Measurements from ENCODE around the genes MAP4K5 and TRIM9.

DNA sequence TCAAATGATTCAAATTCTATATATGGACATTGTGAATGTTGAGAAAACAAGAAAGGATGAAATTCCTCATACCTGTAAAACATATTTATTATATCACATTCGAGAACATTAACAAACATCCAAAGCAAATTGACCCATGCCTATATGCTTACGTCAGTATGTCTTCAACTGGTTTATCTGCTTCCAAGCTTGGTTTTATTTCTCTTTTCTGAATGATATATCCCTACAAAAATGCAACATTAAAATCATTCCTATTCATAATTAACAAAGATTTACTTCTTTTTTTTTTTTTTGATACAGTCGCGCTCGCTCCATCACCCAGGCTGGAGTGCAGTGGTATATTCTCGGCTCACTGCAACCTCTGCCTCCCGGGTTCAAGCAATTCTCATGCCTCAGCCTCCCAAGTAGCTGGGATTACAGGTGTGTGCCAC is 20.5 kb downstream of the NEMF start:
- RRBS: no CpG with 5 or more reads among the region's 7 CpGs

- RRBS: no CpG with 5 or more reads among the region's 6 CpGs
Measured at GRCh38 chr14:49851695-49852158, 861 bp downstream of the NEMF start.

- RRBS: no CpG with 5 or more reads among the region's 3 CpGs
Measured at GRCh38 chr14:49950570-49951301, 57.9 kb downstream of the ARF6 start.

GRCh38 chr14:49951910-49952412 is 59.1 kb downstream of the ARF6 start:
- RRBS: no CpG with 5 or more reads among the region's 1 CpG

- RRBS: no CpG with 5 or more reads among the region's 5 CpGs
Measured at GRCh38 chr14:49957366-49957823, 64.5 kb downstream of the ARF6 start.

- RRBS: no CpG with 5 or more reads among the region's 4 CpGs
Measured at GRCh38 chr14:49970114-49970355, 77.2 kb downstream of the ARF6 start.

- RRBS: no CpG with 5 or more reads among the region's 5 CpGs
Measured at GRCh38 chr14:49976899-49977734, 84.2 kb downstream of the ARF6 start.

DNA sequence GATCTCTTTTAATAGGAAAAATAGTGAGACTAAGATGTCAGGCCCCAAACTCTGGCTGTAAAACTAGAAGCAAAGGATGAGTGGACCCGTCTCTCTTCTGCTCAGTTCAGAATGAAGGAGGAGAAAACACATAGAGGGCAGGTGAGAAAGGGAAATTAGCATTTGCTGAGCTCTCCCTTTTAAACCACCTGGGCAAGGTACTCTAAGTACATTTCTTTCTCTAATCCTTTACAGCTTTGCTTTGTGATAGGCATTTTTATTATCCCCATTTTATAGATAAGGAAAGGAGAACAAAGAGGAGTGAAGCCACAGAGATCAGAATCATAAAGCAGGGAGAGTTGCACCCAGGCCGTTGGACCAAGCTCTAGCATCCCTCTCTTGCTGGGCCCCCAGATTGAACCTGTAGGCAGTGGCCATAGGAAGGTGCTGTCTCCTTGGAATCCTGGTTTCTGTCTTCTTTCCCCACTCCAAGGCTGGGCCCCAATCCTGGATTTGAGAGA is 47.1 kb downstream of the VCPKMT start:
- RRBS: no CpG with 5 or more reads among the region's 2 CpGs

DNA sequence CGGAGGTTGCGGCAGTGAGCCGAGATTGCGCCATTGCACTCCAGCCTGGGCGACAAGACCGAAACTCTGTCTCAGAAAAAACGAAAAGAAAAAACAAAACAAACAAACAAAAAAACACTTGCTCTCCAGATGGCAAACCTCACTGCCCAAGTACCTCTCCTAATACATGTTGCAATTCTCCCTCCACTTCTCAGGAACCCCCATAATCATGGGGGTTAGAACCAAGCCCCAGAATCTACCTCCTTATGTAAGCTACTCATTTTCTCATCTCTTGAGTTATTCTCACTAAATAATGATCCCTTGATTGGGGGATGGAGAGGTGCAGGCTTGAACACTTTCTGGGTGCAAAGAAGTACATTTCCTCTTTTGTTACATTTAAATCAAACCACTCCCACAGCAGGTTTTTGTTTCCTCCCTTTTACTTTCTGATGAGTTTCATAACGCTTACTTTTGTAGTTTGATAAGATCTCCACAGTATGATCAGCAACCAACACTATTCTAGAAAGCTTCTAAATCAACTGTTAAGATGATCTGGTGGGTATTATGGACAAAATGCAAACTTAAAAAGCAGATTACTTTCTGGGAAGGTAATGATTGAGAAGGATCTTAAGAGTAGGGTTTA is 20.6 kb downstream of the VCPKMT start:
- RRBS: no CpG with 5 or more reads among the region's 8 CpGs

DNA sequence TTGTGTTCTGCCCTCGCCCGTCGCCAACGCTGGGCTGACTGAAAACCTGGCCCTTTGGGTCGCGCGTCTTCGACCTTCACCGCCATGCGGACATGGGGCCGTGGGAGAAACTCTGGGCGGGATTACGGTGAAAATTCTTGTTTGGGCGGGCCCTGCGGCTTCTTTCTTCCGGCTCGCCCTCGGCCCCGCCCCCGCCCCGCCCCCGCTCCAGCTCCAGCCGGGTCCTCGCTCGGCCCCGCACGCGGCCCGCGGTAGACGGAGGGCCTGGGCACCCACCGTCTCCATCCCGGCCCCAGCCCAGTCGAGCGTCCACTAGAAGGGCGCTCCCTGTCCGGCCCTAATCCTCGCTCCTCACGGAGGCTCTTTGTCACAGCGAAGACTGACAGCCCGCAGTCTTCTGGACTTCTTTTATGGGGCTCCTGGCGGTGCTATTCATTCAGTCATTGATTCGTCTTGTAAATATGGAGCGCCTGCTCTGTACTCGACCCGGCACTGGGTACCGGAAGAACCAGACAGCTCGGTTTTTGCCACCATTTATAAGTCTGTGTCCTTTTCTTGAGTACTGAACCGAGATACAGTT is 403 bp downstream of the DMAC2L start:
- RRBS: 2% methylated on average over 22 of the region's 49 CpGs

- RRBS: no CpG with 5 or more reads among the region's 9 CpGs
Measured at GRCh38 chr14:50363746-50364351, 32.8 kb downstream of the CDKL1 start.

- RRBS: no CpG with 5 or more reads among the region's 12 CpGs
Measured at GRCh38 chr14:50366279-50367125, 30.2 kb downstream of the CDKL1 start.

- RRBS: no CpG with 5 or more reads among the region's 3 CpGs
Measured at GRCh38 chr14:50515222-50516091, 16.9 kb downstream of the MAP4K5 start.

DNA sequence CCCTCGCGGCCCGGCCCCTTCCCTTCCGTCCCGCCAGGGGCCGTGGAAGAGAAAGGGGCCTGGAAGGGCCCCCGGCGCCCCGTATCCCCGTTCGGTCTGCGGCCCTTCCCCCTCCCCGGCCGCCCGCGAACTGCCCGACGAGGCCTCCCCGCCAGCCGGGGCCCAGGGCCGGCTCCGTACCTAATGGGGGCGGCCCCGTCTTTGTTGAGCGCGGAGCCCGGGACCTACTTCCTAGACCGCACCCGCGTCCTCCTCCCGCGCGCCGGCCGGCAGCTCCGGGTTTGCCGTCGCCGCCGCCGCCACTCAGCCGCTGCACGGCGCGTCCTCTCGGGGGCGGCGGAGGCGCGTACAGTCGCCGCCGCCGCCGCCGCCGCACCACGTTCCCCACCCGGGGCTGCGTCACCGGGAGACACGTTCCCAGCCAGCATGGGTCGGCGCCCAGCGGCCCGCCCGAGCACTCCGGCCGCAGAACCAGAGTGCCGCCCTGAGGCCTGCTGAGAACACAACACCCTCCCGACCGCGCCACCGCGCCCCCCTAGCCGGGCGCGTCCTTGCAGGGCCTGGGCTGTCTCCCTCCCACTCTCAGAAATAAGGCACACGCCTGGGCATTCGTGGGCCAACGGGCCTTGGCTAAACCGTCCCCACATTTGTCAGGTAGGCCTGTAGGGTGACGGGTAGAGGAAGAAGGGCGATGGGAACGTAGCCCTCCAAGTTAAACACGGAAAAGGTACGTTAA is at the start of gene MAP4K5:
TSS of gene MAP4K5 (minus strand) at position 350 of the 736 bp plus-strand sequence.
- RRBS: 1% methylated on average over 42 of the region's 87 CpGs

DNA sequence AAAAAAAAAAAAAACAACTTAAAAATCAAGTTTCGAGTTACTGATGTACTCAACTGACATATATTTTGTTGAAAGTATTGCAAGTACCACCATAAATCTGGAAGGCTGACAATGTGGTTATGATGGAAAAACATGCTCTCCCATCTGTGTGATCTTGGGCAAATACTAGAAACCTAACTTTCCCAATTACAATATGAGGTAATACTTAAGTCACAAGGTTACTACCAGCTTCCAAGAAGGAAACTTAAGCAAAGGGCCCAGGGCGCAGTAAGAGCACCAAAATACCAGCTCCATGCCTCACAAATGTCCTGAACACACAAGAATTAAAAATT is 1.4 kb downstream of the SAV1 start:
- RRBS: no CpG with 5 or more reads among the region's 2 CpGs

DNA sequence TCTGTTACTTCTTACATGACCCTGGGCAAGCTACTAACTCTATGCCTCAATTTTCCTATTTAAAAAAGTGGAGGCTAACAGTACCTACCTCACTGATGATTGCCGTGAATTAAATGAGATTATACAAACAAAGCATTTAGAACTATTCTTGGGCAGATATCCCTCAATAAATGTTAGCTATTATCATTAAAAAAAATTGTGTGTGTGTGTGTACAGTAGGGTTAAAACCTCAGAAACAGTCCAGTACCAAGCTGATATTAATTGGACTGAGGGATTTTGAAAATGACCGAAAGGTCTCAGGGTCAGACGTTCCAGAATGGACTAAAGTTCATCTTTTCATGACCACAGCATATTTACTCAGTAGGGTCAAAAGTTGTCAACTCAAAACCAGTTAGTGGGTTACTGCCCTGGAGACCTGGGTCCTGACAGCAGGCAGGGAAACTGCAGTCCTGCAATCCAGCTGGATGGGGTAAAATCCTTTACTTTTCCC is 8.8 kb downstream of the PYGL start:
- RRBS: no CpG with 5 or more reads among the region's 3 CpGs

DNA sequence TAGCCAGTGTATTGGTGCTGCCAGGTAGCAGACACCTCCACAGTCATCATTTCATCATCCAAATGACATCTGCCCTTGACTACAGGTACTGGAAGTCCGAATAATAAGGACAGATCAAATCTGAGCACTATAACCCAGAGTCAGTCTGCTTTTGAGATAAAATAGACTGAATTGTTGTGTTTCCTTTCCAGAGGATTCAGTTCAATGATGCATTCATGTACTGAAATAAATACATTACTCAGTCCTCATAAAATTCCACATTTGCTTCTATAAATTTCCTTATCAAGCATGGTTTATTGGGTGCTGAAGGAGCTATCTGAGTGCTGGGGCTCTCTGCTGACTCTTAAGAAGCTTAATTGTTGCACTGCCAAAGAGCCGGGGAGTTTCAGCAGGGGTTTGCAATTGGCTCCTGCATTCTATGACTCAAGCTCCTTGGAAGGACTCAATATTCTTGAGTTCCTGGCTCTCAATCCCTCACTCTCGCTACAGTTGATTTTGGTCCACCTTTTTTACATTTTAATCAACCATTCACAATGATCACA is 69.7 kb upstream of the PYGL start:
- RRBS: no CpG with 5 or more reads among the region's 3 CpGs

DNA sequence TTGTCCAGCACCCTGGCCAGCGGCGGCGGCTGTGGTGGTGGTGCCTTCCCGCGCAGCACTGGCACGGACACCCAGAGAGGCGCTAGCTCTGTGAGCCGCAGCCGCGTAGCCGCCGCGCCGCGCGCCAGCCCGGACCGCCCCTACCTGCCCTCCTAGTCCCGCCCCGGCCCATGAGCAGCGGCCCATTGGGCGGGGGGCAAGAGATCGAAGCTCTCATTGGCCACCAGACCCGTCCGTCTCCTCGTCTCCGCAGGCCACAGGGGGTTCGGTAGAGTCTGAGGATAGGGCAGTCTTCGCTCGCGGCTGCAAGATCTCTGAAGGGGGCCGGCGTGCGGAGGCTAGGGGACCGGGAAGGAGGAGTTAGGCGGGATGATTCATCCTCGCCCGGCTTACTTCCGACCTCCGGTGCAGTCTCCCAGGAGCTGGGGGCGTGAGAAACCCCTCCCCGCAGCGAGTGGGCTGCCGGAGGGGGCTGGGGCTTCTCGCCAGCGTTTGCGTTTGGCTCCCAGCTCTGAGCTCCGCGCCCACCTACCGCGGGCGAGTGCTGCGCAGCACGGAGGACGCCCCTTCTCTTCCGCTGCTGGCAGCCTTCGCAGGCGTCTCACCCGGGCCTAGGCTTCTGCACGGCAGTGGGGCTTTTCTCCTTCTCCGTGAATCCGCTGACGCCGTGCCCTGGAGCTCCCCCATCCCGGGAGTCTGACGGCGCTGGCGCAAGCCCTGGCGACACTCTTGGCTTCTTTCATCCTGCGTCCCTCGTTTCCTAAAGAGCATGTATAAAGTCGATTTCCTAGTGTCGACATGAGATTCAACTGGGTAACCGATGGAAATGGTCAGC is at the start of gene TRIM9:
TSS of gene TRIM9 (minus strand) at position 92 of the 835 bp plus-strand sequence.
- RRBS: 2% methylated on average over 9 of the region's 74 CpGs

- RRBS: no CpG with 5 or more reads among the region's 2 CpGs
Measured at GRCh38 chr14:51448832-51449481, 202.8 kb upstream of the FRMD6 start.

GRCh38 chr14:51607686-51608416 is 43.9 kb upstream of the FRMD6 start:
- RRBS: no CpG with 5 or more reads among the region's 15 CpGs

Measured in HCT116 (cell line).